Mesothelial cell of epicardium (in vitro differentiated cells): ENCODE measurements around the gene FAN1.

- PRO-cap = no peak
Observed at GRCh38 chr15:28265224-28265999, 56.6 kb downstream of the HERC2 start.

- PRO-cap = no peak
Observed at GRCh38 chr15:28919765-28920368, 34.1 kb downstream of the APBA2 start.

DNA sequence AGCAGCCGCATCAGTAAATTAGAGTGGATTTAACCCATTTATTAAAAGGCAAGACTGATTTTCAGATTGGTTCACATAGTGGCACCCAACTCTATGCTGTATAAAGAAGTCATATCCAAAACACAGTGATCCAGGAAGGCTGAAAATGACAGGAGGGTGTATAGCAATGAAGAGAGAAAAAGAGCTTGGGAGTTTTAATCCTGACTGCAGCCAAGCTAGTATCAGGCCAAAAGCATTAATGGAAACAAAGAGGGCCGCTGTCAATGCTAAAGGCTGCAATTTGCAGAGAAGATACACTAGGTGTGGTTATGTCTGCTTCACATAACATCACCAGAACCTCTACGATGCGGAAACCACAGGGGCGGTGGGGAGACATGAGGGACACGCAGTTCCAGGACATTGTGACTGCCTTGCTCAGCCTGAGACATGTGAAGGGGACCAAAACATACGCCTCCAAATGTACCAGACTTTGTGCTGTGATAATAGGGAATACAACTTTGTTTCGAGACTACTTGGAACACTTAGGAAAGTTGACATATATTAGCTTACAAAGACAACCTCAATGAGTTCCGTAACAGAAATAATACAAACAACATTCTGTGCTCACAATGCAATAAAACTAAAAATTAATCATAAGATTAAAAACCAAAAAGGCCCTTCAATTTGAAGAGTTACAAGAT, 88.4 kb downstream of the APBA2 start:
- PRO-cap = no peak

- PRO-cap = no peak
Observed at GRCh38 chr15:29103482-29103741, 166.2 kb downstream of the NSMCE3 start.

DNA sequence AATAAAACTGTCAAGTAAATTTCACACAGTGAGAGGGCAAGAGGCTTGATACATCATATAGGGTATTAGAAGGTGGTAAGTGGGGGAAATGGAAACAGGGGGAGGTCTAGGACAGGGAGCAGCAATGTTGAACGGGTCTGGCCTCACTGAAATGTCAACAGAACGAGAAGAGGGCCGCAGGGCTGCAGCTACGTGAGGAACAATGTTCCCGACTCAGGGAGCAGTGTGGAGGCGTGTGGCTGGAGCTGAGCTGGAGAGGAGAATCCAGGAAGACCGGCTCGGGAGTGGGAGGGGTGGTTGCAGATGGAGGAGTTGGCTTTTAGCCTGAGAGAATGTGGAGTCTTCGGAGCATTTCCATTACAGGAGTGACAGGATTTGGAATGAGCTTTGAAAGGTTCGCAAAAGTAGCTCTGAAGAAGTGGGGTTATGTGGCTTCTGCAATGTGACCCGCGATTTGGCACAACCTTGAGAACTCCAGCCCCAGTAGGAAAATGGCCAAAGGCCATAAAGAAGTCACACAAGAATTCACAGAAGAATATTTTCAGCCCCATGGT, 78.7 kb upstream of the NSMCE3 start:
- PRO-cap = no peak

- PRO-cap = no peak
Observed at GRCh38 chr15:29570157-29570853, 474 bp downstream of the ENTREP2 start.

DNA sequence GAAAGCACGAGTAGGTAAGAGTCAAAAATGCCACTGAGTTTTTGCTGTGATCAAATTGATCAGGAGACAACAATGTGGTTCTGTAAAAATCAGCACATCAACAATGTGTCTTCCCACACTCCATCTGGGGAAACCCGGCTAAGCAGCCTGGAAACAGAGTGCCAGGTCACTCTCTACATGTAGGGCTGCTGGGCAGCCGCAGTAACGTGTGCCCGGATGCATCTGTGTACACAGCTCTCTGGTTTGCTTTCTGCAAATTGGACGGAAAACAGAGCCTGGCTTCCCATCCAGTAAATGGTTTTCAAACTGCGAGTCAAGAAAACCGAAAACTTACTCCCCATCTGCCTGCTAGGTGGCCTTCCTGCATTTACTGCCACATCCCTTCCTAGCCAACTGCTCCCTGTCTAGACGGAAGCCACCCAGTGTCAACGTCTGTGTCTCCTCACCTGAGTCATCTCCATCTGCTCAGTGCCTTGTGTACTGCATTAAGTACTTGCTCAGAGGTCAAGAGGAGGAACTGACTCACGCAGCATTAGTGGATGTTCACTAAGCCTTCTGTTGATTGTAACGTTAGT, 124.1 kb downstream of the TJP1 start:
- PRO-cap = no peak

DNA sequence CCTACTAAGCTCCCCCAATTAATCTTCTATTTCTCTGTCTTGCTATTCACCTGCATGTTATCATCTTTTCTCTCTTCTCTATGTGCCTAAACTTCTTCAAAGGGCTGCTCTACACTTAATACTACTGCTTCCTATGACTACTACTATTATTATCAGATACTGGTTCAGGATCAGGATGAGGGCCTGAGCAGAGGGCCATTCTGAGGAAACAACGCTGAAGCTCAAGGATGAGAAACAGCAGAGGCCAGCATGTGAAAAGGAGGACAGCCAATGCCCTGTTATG, 54.3 kb downstream of the TJP1 start:
- PRO-cap = no peak

GRCh38 chr15:30625909-30626533, 22.2 kb downstream of the GOLGA8H start:
- PRO-cap = bidirectional peak, plus-strand start at chr15:30626141, minus-strand start at chr15:30626003

- PRO-cap = unidirectional peak, plus-strand start at chr15:30903866; unidirectional peak, plus-strand start at chr15:30903912
Observed at GRCh38 chr15:30903214-30904322, at the start of gene FAN1. TSS of gene FAN1 (plus strand) at chr15:30903915.

DNA sequence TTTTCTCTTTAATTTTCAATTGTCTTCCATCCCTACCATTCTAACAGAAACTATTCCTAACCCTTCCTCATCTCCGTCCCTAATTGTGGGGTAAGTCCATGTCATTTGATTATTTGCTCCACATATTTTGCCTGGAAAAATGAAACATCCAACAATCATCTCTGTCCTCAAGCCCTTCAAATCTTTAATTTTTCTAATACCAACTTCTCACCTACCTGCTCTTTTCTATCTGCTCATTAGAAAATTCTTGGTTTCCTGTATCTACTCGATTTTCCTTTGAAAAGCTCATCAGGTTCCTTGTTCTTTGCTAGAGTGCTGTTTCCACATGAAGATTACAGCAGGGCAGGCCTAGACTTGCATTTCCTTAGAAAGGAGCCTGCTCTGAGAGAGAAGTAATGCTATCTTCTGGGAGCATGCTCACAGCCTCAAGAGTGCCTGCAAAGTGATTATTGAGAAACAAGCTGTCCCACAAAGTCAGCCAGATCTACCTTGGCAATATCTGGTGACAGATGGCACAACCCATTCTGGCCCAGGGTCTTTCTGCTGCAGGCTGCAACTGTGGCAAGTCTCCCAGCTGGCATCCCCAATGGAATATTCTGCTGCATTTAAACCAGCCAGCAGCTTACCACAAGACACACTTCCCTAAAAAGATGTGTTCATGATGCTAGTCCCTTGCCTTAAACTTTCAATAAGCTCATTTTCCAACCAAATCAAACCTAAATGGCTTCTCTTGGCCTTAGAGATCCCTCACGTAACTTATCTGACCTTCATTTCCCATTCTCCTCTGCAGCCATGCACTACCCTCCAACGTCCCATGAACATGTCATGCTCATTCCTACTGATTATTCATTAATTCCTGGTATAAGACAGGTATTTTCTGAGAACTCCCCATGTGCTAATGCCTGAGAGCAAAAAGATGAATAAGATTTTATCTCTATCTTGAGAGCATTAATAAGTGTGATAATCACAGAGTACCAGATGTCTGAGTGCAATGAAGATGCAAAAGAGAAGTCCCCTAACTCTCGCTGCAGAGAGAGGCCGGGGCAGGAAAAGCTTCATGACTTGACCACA, 29.3 kb downstream of the MTMR10 start:
- PRO-cap = no peak

- PRO-cap = no peak
Observed at GRCh38 chr15:30990163-30990871, 1.1 kb downstream of the MTMR10 start.

DNA sequence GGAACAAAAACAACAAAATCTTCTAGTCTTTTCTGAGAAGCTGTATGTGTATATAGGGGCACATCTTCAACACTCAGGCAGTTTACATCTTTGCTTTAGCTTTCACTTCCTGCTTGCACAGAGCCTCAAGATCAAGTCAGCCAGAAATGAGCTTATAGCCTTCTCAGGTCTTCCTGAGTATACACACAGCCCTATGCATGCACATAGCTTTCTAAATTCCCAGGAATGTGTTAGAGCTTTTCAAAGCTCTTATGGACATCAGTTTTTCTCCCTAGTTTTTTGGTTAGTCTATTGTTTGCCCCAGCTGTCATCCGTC, 22.4 kb upstream of the MTMR10 start:
- PRO-cap = no peak

GRCh38 chr15:31254247-31254667, 72.4 kb upstream of the KLF13 start:
- PRO-cap = no peak

DNA sequence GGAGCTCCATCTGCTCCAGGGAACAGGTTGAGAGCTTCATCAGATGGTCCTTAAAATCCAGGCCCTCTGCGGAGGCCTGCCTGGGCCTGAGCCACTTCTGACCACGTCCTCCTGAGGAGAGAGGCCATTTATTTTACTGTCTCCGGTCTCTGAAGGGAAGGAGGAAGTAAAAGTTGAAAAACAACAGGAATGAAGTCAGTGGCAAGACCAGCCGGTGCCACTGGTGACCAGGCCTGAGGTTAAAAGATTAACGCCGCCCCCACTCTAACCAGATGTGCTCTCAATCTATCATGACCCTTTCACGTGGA, 53.7 kb upstream of the KLF13 start:
- PRO-cap = no peak

DNA sequence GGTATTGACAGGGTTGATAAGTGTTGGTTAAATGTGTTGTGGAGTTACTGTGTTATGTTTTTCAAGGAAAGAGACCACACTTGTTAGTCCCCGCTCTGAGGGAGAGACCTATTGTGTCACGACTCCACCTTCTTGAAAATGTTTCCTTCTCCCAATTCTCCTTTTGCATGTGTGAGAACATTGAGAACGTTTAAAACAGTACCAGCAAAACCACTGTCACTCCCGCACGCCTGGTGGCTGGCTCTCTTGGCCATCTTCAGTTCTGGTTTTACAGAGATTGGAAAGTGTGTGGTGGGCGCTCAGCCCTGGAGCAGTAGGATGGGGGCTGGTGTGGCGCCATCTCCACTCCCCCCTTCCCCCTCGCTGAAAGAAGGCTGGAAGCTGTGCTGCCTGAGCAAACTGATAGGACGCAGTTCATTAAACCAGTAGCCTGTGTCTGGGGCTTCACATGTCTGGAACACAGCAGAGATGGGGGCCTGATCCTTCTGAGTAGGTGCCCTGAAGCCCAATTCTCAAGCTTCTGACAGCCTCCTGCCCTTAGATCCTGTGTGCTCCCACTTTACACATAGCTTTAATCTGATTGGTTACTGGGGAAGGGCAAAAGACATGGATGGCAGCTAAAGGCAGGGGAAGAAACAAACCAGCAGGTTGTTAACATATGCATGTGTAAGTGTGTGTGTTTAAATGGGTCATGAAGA, 5.7 kb downstream of the KLF13 start:
- PRO-cap = no peak

DNA sequence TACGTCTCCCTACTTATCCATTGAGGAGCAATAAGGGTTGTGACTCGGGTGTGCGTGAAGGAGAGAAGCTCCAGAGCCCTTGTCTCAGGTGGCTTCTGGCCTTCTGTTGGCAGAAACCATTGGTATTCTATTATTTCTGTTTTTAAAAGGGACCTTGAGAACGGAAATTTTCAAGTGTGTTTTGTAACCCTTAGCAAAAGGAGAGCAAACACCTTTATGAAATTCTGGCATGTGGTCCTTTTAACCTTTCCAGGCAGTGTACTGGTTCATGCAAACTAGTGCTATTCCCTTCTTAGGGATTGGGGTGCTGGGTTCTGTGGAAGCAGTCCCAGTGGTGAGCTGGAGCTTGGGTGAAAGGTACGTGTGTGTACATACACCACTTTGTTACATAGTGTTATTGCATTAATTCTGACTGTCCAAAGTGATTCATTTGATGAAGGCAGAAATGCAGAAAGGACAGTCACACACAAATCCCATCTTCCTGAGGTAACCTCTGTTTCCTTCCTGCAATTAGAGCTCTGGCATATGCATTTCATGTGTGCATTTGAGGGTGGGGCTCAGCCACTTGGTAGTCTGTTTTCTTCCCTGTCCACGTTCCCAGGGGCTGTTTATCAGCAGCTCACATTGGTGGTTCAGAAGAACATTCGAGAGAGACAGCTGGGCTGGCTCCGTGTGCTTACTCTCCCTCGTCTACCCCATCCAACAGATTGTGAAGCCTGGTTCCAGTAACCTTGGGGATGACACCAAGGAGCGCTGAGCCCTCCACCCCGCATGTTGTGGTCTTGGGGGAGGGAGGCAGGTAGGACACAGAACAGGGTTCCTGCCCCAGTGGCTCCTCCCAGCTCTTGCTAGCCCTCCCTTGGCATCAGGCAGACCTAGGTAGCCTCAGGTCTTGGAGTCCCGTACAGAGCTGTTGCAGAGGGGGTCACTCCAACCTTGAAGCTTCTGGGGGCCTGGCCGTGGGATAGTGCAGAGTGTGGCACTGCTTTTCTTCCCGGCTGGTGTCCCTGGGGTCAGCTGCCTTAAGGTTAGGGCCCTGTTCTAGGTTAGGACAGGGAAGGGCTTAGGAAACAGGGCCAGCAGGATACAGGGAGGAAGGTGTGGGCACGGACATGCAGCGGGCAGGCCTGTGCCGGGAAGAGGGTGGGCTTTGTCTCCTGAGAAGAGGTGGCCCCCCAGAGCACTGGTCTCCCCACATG, 32.9 kb downstream of the KLF13 start:
- PRO-cap = no peak

- PRO-cap = no peak
Observed at GRCh38 chr15:31371884-31372416, 45.3 kb downstream of the KLF13 start.

DNA sequence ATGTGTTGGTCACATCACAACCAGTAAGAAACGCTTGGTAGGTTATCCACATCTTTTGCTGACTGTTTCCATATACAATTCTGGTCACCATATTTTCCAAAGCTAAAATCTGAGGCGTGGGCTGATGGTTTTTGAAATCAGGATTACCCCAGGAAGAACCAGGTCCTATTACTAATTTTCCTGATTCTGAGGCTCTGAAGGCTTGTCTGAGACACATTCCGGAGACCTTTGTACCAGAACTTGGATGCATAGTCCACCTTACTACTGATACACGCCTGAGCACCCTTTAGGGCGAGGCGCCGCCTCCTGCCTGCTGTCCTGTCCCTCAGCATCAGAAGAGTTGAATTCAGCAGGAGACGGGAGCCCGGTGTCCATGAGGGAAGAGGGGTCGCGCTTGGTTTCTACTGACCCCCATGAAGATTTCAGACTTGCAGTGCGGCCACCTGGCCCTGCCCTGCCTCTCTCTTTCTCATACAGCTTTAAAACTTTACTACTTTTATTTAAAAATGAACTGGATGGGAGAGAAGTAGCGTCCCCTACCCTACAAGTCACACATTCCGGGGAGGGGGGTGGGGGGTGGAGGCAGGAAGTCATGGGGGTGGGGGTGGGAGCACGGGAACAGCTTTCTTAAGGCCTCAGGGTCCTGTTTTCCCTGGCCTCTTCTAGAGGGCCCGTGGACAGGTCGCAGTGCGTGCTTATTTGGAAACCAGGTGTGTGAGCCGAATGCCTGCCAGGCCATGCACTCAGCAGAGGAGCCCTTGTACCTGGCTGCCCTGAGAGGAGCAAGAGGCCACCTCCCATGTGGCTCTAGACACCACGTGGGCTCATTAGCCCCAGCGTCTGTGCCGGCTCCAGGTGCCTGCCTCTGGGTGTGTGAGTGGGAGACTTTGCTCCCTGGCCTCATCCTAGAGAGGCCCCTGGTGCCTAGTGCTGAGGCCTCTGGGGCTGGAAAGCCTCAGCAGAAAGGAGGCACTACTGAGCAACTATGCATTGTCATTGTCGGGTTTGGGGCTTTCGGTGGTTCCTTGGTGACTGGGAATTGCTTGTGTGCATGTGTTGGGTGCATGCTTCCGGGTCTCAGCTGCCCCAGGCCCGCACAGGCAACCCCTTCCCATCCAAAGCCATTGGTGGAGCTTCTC, 50.1 kb downstream of the KLF13 start:
- PRO-cap = no peak

GRCh38 chr15:31435313-31435895, 108.8 kb downstream of the KLF13 start:
- PRO-cap = no peak